ENCODE measurements around the genes PVRIG, ZCWPW1 and AGFG2.

DNA sequence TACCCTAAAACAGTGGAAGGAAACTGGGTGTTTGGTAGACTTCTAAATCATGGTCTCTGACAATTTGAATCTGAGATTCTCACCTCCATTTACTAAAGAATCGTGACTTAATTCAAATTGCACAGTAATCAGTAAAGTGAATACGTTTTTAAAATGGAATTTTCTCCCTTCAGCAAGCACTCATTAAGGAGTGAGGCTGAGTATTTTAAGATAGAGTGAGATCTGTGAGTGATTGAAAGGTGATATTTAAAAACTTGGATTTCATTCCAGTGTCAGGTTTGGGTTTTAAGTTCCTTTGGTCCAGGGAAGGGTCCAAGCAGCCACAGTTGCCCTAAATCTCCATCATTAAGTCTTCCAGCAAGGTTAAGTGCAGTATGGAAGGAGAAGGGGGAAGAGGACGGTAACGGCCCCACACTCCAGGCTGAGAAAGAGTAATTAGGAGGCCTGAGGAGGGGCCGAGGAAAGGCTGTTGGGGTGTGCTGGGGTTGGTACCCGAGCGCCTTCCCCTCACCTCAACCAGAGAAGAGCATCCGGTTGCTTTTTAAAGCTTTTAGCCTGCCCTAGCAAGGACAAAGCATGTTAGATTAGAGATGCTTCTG is 9.2 kb upstream of the ZSCAN21 start:
- PRO-cap = no peak

GRCh38 chr7:100154281-100155319 is 3.9 kb downstream of the TRAPPC14 start:
- PRO-cap = no peak

GRCh38 chr7:100219673-100220634 is at the start of gene PVRIG:
Gene PVRIG, plus strand, starts transcription at chr7:100219949.
- PRO-cap = unidirectional peak, minus-strand start at chr7:100220293

- PRO-cap = no peak
Observed at GRCh38 chr7:100247219-100247899, 27.6 kb downstream of the PVRIG start.

DNA sequence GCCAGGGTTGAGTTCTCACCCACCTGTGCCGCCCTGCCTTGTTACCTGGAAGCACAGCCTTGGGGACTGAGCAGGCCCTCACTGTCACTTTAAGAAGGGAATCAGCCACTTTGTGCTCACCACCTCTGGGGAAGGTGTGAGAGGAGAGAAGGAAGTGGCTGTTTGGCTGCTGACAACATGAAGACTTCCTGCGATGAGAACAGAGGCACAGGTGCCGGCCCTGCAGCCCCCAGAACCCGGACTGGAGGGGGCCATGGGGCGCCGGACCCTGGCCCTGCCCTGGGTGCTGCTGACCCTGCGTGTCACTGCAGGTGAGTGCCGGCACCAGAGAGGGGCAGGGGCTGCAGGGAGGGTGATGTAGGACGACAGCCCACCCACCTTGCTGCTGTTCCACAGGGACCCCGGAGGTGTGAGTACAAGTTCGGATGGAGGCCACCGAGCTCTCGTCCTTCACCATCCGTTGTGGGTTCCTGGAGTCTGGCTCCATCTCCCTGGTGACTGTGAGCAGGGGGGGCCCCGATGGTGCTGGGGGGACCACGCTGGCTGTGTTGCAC is 5.7 kb upstream of the PILRB start:
- PRO-cap = unidirectional peak, plus-strand start at position 232 of the sequence

DNA sequence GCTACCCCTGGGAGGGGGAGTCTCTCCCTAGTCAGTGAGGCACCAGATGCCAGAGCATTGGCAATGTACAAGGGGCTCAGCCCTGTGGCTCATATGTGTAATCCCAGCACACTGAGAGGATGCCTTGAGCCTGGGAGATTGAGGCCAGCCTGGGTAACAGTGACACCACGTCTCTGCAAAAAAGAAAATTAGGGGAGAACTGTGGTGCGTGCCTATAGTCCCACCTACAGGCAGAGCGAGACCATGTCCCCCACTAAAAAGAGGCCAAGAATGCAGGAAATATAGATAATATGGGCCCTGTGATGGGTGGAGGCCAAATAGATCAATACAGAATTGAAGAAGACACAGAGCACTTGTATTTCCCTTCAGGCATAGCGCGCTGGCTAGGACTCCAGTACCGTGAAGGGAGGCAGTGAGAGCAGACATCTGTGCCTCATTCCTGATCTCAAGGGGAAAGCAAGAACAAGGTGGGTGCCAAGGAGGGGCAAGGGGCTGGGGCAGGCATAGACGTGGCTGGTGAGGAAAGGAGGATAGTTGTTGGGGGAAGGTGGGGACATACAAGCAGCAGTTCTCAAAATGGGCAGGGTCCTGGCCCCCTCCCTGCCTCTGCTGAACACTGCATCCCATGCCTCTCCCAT is 3.0 kb upstream of the PILRB start:
- PRO-cap = no peak

DNA sequence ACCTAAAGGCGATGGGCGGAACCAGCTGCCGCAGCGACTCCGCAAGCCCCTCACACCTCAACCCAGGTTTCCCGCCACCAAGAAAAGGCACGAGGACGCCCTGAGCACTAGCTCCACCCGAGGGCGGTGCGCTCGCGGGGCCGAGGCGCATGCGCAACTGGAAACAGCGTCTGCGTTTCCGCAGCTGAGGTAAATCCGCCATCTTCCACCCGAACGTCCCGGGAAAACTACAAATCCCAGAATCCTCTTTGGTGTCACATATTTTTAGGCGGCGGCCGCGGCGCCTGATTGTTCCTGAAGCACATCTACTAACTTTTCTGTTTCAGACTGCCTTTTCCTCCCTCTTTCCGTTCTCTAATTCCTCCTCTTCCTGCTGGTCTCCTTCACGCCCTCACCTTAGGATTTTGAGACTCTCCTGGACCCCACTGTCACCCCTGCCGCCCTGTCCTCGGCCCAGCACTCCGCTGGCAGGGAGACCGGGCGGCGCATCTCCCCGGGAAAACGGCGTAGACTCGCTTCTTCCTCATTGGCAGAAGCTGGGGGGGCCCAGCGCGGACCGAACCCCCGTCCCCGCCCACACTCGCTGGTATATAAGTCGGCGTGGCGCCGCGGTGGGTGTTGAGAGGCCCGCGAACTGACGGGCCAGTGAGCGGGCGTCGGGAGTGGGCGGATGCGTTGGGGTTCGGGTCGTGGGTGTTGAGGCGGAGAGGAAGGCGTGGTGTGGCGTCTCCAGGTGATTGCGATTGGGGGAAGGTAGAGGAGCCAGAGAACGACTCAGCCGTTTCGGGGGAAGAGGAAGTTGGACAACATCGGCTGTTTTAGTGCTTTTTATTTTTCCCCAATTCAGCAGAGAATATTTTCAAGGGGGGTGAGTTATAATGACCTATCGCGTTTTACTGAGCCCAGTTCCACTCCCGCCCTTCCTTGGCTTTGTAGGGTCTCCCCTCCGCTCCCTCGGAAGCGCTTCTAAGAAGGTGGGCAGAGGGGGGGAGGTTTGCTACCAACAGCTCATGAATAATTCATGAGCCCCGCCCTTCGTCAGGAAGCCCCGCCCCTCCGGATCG is at the start of gene ZCWPW1:
Gene ZCWPW1 (minus strand): TSS at position 531 of the 1,064 bp plus-strand sequence.
- PRO-cap = bidirectional peak, plus-strand start at position 169 of the sequence, minus-strand start at position 130 of the sequence; bidirectional peak, plus-strand start at position 618 of the sequence, minus-strand start at position 466 of the sequence; bidirectional peak, plus-strand start outside the sequence, minus-strand start at position 968 of the sequence

DNA sequence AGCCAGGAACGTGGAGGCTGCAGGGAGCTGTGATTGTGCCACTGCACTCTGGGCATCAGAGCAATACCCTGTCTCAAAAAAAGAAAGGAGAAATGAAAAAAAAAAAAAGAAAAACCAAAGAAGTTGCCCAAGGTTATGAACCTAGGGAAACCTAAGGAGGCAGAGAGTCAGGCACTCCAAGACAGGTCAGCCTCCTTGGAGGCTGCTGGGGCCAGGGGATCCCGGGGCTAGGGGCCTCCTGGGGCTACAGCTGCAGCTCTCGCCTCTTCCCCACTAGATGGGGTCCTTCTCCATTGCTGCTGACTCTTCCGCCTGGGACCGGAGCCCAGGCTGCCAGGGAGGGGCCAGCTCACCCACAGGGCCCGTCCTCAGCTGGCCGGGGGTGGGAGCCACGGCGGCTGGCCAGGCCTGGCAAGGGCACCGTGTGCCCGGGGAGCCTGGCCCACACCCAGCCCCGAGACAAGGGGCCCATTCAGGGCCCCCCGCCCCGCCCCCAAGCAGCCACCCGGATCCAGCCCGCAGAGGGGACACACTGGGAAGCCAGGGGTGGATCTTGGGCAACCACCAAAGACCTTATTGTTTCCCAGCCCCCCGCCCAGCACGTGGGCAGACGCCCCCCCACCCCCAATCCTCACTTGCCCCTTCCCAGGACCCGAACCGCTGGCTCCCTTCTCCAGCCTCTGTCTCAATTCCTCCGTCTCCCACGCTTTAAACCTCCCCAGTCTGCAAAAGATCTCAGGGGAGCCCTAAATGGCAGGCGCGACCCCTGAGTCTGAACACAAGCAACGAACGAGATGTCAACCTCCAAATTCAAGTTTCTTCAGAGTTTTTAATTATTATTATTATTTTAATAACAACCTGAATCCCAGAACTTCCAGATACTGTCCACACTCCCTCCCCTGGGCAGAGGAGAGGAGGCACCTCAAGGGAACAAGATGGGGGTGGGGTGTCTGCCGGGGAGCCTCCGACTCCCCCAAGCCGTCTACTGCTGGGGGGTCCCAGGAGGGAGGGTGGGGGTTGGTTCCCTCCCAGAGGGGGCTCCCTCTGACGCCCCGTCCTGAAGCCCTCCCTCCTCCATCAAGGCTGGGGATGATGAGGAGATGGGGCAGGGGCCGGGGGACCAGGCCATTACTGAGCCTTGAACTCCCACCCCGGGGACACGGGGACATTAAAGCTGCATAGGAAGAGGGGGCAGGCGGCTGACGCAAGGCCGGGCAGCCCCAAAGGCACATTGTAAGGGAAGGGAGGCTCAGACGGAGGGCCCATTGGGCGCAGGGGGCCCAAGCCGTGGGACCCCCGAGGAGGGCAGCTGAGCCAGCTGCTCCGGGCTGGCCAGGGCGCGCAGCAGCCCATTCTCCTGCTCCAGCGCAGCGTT is 2.1 kb upstream of the SPACDR start:
- PRO-cap = no peak

DNA sequence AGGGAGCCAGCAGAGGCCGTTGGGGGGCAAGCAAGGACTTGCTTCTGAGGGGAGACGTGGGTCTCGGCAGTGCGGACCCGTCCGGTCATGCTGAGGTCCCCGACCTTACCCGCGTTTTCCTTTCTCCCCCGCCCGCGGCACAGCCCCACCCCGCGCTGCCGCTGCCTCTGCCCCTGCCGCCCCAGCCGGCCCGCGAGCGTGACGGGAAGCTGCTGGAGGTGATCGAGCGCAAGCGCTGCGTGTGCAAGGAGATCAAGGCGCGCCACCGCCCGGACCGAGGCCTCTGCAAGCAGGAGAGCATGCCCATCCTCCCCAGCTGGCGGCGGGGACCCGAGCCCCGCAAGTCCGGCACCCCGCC is 9.8 kb downstream of the NYAP1 start:
- PRO-cap = no peak

- PRO-cap = unidirectional peak, minus-strand start at chr7:100538782; unidirectional peak, plus-strand start at chr7:100539194
Observed at GRCh38 chr7:100538717-100539658, at the start of gene AGFG2. Gene AGFG2, plus strand, starts transcription at chr7:100539203.

DNA sequence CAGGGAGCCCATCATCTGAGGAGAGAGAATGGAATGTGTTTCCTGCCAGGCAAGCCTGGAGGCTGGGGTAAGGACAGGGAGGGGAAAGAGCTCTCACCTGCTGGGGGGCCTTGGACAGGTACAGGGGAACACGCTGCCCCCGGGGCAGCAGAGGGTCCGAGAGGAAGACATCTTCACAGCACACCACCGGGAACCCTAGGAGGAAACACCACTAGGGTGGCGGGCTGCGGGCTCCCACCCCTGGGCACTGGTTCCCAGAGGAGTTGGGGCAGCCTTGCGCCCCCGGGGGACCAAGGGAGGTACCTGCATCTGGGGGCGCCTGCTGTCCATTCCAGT is 1.2 kb downstream of the SAP25 start:
- PRO-cap = no peak

GRCh38 chr7:100572930-100573298 is 786 bp downstream of the SAP25 start:
- PRO-cap = unidirectional peak, minus-strand start at chr7:100573088

DNA sequence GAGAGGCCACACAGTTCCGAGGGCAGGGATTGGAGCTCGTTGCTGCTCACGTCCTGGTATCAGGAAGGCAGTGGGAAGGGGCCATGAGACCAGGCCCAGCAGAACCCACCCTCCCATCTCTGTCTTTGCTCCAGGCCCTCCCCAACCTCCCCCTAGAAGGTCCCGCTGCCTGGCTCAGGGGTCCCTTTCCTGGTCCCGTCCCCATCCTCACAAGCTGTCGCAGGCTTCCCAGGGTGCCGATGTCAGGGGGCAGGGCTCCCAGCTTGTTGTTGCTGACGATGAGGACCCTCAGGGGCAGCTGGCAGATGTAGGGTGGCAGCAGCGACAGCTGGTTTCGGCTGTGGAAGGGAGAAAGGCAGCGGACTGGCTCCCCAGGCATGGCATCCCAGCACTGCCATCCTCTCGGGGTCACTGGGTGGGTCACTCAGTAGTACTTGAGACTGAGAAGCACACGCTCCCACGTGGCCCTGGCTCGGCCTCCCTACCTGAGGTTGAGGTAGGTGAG is 4.0 kb downstream of the LRCH4 start:
- PRO-cap = unidirectional peak, minus-strand start at position 213 of the sequence

DNA sequence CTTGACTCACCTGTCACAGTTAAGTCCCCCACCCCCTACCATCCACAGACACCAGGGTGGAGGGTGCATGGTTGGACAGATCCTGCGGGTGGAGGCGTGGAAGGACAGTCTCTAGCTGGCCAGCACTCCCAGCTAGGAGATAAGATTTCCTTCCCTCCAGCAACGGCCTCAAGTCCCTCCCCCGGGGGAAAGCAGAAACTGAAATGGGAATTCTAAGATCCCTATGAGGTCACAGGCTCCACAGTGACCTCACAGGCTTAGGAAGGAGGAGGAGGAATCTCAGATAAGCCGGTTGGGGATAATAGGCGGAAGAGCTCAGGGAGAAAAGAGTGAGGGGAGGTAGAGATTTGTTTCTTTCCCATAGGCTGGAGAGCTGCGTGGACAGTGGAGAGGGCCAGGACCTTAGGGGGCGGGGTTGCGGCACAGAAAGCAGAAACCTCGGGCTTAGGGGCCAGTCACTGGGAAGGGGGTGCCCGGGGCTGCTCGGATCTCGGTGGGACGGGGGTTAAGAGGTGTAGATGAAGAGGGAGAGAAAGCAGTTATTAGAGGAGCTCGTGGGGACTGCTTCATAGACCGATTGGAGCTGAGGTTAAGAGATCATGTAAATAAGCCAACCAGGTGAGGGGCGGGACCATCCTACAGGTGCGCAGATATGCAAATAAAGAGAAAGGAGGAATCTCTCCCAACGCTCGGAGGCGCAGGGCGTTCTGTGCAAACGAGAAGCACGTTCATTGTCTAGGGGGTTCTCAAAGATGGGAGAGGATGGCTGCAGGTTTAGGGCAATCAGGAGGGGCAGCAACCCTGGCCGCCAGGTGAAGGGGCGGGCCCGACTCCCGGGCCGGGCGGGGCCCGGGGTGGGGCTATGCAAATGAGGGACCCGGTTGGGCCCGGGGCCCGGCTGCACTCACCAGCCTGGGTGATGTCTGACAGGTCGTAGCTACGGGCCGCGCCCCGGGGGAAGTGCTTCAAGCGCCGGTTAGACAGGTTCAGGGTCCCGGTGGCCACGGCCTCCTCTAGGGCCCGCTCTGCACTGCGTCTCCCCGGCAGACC is 631 bp downstream of the LRCH4 start:
- PRO-cap = bidirectional peak, plus-strand start at position 78 of the sequence, minus-strand start outside the sequence; bidirectional peak, plus-strand start at position 454 of the sequence, minus-strand start at position 490 of the sequence; bidirectional peak, plus-strand start at position 903 of the sequence, minus-strand start outside the sequence

GRCh38 chr7:100682087-100683247 is 8.9 kb downstream of the GNB2 start:
- PRO-cap = bidirectional peak, plus-strand start at chr7:100682182, minus-strand start at chr7:100682219

GRCh38 chr7:100687166-100688361 is 6.5 kb downstream of the GIGYF1 start:
- PRO-cap = no peak

DNA sequence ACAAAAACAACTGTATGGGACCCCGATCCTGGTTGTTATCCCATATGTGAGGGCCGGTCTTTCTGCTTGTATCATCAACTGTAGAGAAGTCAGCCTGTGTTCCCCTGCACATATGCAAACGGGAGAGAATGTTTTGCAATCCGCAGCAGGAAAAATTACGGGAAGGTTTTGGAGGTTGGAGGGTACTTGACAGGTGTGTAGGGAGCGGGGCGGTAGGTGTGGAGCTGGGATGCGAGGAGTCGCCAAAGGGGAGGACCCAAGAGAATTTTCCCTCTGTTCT is 4.8 kb downstream of the EPO start:
- PRO-cap = no peak

DNA sequence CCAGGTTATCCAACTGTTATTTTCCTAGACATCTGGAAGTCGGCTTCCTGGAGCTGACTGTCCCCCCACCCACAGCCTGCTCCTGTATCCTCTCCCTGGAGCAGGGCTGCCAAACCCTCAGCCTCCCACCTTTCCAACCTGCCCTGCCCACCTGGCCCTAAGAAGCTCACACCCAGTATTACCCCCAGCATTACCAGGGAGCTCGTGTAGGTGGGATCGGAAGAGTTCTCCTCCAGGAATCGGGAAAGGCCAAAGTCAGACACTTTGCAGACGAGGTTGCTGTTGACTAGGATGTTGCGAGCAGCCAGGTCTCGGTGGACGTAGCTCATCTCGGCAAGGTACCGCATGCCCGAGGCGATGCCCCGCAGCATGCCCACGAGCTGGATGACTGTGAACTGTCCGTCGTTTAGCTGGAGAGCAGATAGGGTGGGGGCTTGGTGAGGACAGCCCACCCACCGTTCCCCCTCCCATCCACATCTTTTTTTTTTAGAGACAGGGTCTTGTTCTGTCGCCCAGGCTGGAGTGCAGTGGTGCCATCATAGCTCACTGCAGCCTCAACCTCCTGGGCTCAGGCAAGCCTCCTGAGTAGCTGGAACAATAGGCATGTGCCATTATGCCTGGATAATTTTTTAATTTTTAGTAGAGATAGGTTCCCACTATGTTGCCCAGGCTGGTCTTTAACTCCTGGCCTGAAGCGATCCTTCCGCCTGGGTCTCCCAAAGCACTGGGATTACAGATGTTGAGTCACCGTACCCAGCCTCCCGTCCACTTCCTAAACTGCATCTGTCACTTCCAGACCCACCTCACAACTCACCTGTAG is 19.9 kb downstream of the EPHB4 start:
- PRO-cap = no peak

- PRO-cap = bidirectional peak, plus-strand start at chr7:100836937, minus-strand start at chr7:100836739
Observed at GRCh38 chr7:100836860-100837040, 9.4 kb upstream of the EPHB4 start.

- PRO-cap = no peak
Observed at GRCh38 chr7:100950739-100951014, 1.3 kb downstream of the MUC3A start.